Right common carotid artery plus branches (tissue), 1 donor: ENCODE data around the genes KNSTRN and PPP1R14D.

- PRO-cap = unidirectional peak, minus-strand start at chr15:40326147; bidirectional peak, plus-strand start at chr15:40326484, minus-strand start at chr15:40326460
These were observed 2.5 kb downstream of the INAFM2 start for GRCh38 chr15:40325617-40326778.

- PRO-cap = no peak
These were observed 4.7 kb upstream of the PHGR1 start for GRCh38 chr15:40345860-40346727.

DNA sequence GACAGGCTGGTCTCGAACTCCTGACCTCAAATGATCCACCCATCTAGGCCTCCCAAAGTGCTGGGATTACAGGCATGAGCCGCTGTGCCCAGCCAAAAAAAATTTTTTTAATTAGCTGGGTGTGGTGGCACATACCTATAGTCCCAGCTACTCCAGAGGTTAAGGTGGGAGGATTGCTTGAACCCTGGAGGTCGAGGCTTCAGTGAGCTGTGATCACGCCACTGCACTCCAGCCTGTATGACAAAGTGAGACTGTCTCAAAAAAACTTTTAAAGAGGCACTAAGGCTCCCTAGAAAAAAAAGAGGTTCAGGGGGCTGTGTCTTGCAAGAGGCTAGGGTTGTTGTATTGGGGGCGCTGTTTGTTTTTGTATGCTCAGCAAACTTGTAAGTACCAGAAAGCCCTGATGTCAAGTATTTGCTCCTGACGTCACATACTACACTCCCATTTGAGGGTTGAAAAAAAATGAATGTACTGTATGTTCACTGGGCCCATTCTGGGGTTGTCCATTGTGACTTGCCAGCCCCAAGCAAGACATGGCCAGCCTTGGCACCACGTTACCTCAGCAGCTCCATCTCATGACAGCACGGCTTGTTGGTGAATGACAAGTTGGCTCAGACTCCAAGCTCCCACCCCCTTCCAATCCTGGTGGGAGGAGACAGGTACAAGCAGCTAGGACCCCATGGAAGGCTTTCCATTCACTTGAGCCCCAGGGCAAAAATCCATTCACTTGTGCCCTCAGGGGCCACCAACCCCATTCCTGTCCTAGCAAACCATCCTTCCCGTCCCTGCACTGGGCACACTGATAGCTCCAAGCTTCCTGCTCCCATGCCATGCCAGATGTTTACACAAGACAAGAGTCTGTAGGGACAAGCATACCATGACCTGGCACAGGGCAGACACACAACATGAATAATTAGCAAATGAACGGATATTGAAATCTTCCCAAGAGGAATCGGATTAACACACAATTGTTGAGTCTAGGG lies 1.4 kb downstream of the PHGR1 start:
- PRO-cap = no peak

- PRO-cap = unidirectional peak, plus-strand start at chr15:40367178
These were observed 8.9 kb downstream of the DISP2 start for GRCh38 chr15:40366868-40367363.

GRCh38 chr15:40382564-40383781 lies at the start of gene KNSTRN:
TSS of gene KNSTRN (plus strand) at chr15:40382721.
- PRO-cap = unidirectional peak, plus-strand start at chr15:40382944; unidirectional peak, plus-strand start at chr15:40383000

GRCh38 chr15:40442098-40442670 lies 1.4 kb downstream of the BAHD1 start:
- PRO-cap = no peak

GRCh38 chr15:40464984-40465664 lies 5.7 kb upstream of the CHST14 start:
- PRO-cap = no peak

DNA sequence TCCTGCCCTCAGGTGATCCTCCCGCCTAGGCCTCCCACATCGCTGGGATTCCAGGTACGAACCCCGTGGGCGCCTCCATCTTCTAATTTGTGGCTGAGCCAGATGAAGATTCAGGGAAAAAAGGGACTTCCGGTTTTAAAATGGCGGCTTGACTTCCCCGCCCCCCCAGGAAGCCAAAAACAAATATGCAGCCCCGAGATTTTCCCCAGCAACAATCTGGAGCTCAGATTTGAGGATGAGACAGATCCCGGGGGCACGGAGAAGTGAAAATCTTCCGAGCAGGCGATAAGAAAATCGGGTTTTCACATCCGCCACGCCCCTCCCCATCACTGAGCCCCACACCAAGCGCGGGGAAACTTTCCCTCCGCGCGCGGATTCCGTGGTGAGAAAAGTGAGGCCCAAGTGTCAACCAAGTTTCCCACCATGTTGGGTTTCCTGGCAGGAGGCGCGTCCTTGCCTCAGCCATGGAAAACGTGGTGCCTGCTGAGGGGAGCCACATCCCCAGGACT lies 15.5 kb downstream of the CHST14 start:
- PRO-cap = no peak

GRCh38 chr15:40487834-40488229 lies 17.0 kb downstream of the CHST14 start:
- PRO-cap = no peak

GRCh38 chr15:40693888-40694256 lies 1.1 kb upstream of the RAD51 start:
- PRO-cap = no peak

GRCh38 chr15:40751704-40752255 lies 3.3 kb downstream of the RMDN3 start:
- PRO-cap = no peak

DNA sequence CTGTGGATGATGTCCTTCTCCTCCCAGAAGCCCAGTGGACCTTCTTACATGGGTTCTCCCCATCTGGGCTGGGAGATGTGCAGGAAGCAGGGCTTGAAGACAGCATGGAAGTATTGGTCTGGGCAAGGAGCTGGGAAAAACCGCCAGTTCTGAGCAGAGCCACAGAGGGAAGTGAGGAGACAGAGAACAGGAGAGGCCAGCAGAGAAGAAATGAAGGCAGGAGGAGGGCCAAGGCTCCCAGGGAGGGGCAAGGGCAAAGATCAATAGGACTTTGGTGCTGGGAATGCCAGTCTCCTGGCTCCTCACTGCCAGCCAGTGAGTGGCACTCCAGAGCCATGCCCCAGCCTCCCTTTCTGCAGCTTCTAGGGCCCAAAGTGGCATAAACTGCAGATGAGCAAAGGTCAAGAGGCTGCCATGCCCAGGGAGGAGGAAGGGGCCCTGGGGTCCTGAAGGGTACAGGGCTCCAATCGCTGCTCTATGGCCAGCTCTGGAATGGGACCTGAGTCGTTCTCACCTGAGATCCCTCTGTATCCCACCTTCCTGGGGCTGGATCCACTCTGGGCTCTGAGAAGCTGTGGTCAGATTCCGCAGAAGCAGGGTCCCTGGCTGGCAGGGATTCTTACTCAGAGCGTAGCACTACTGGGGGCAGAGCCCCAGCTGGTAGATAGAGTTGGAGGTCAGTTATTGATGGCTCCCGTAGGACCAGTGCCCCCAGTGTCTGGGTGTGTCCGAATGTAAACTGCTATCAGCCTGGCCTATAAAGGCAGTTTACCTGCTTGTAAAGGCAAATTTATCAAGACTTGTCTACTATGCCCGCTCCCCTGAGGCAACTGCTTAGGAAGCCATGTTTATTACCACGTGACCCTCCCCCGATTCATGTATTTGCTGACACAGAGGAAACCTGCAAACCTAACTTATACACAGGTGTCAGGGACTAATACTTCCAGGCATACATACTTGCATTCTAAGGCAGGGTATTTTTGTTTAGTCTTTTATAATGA lies at the start of gene PPP1R14D:
PPP1R14D (minus strand) TSS at position 173 of the 1,001 bp plus-strand sequence.
- PRO-cap = no peak

- PRO-cap = no peak
These were observed 2.2 kb downstream of the RHOV start for GRCh38 chr15:40871721-40872308.

DNA sequence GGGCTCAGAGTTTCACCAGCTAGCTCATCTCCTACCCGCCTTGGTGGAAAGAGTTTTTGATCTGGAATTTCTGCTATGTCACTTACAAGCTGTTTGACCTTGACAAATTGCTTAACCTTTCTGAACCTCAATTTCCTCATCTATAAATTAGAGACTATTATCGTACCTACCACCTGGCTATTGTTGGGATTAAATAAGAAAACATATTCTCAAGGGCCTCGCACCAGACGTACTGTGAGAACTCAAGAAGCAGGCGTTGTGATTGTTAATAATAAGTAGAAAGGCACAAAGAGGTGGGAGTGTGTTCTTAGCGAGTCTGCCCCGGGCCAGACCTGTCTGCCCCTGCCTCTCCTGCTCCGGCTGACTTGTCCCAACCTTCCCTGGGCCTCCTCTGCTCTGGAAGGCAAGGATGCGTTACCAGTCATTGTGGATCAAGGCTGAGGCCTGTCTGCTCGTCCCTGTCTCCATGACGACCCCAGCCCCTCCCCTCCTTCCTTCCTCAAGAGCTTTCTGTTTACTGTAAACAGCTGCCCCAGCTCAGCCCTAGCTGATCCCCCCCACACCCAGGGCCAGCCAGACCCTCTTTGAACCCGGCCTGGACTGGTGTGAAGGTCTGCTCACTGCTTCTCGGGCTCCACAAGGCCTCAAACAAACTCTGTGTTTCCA lies 16.7 kb downstream of the VPS18 start:
- PRO-cap = no peak

GRCh38 chr15:40914876-40915514 lies 14.1 kb upstream of the DLL4 start:
- PRO-cap = no peak

- PRO-cap = no peak
These were observed 3.4 kb upstream of the DLL4 start for GRCh38 chr15:40925196-40926638.

GRCh38 chr15:40927478-40928223 lies 1.5 kb upstream of the DLL4 start:
- PRO-cap = no peak

- PRO-cap = no peak
These were observed 699 bp upstream of the DLL4 start for GRCh38 chr15:40928515-40928766.

- PRO-cap = no peak
These were observed 3.0 kb downstream of the DLL4 start for GRCh38 chr15:40932062-40932630.

DNA sequence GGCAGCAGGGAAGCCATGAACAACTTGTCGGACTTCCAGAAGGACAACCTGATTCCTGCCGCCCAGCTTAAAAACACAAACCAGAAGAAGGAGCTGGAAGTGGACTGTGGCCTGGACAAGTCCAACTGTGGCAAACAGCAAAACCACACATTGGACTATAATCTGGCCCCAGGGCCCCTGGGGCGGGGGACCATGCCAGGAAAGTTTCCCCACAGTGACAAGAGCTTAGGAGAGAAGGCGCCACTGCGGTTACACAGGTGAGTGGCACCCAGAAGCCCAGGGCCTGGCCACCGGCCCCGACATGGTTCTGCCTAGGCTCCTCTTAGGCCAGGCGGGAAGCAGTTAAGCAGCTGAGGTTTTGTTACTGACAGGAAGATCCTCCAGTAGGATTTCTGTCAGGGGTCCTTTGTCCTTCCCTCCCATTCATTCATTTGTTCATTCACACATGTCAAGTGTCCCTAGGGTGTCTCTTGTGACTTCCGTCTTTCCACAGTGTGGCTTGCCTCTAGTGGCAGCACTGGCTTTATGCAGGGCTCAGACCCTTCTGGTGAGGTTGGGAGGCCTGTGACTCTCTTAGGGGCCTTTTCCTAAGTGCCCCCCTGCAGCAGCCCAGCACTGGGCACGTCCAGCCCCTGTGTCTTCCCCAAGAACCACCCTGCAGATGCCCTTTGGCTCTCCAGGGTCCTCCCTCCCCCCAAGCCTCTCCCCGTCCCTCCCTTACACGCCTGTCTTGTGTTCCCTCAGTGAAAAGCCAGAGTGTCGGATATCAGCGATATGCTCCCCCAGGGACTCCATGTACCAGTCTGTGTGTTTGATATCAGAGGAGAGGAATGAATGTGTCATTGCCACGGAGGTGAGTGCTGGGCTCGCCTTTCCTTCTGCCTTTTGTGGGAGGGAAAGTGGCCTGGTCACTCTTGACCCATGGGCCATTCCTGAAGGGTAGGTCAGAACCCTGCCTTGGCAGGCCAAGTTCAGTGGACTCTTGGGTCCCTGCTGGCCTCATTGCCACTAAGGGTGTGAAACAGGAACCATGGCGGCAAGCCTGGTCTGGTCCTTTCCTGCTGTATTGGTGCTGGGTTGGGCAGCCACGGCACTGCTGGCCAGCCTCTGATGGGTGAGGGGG lies 7.9 kb downstream of the DLL4 start:
- PRO-cap = no peak